ENCODE data around the gene LTBP2.

DNA sequence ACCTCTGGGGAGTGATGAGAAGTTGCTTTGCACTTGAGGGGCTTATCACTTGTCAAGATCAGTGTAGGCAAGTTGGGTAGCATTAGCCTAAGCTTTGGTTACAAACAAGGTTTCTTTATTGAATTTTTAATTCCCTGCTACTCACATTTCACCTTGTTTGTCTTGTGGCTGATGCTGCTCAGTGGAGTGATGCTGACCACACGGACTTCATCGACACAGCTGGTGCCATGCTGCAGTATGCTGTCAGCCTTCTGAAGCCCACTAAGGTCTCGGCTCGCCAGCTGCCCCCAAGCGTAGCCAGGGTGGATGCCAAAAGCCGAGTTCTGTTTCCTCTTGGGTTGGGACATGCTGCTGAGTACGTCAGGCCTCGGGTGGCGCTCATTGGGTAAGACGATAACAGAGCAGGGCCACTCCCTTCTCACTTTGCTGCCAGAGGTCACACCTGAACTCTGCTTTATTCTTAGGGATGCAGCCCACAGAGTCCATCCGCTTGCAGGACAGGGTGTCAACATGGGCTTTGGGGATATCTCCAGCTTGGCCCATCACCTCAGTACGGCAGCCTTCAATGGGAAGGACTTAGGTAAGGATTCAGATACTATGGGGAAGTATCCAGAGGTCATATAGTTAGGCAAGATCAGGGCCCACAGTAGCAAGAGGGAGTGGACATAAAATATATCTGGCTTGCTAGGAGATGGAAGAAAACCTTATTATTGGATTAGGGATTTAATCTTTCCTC is 11.1 kb downstream of the COQ6 start:
- RAMPAGE, long total RNA: no peak
- RRBS: no CpG with 5 or more reads among the region's 12 CpGs

GRCh38 chr14:73995768-73996600 is 23.1 kb downstream of the ENTPD5 start:
- RAMPAGE, long total RNA: no peak
- RRBS: 94% methylated on average over 2 of the region's 11 CpGs

DNA sequence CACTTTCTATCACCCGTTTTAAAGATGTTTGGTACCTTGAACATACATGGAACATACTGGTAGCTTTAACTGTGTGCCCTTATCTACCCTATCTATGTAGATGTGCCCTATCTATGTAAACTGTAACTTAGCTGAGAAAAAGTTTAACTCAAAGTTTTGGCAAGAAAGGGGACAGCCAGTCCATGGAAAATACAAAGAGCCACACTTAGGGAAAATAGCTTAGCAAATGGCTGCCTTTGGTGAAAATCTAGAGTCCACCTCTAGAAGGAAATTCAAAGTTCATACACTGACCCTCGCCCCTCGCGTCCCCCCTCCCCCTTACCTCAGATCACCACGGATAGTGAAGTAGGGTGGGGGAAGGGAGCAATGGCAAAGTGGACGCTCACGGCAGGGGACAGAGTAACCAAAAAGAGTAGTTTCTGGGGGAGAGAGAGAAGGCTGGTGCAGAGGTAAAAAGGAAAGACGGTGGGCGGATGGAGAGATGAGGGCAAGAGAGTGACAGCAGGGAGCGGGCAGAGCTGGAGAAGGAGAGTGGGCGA is 625 bp downstream of the ALDH6A1 start:
- RAMPAGE, long total RNA: no peak
- RRBS: no CpG with 5 or more reads among the region's 11 CpGs

DNA sequence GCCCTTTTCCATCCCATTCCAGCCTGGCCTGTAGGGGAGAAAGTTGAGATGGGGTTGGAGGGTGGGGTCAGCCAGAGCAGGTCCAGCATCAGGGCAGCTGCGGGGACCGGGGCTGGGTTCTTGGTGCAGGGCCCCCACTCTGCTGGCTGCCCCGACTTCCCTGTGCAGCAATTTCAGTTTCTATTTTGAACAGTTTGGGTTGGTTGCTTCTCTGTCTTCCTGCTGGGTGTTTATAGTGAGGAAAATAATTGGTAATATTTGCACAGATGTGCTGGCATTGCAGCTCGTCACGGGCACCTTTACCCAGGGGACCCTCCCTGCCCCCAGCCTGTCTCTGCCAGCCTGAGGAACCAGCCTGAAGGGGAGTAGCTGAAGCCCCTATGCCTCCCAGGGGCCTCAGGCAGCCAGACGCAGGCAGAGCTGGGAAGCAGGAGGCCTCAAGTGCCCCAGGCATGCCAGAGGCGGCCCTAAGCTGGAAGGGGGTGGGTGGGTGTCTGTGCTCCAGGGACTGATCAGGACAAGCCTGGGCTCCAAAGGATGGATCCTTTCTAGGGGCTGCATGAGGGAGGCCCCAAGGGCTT is 23.2 kb downstream of the SYNDIG1L start:
- RAMPAGE, long total RNA: no peak
- RRBS: no CpG with 5 or more reads among the region's 7 CpGs

GRCh38 chr14:74566737-74567145 is 45.3 kb downstream of the LTBP2 start:
- RAMPAGE, long total RNA: no peak
- RRBS: no CpG with 5 or more reads among the region's 5 CpGs

DNA sequence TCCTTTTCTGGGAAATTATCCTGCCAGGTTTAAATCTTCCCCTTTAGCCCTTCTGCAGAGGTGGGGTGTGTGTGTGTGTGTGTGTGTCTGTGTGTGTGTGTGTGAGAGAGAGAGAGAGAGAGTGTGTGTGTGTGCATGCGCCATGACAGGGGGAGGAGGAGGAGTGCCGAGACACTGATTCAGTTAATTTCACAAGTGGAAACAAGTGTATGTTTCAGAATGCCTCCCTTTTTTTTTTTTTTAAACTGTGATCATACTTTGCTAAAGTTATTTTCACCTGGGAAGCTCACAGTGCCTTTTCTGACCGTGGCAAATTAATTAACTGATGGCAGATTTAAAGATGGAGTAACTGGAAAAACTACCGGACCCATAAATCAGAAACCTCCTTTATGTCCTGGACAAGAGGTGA is 39.8 kb downstream of the LTBP2 start:
- RAMPAGE, long total RNA: no peak
- RRBS: no CpG with 5 or more reads among the region's 4 CpGs

GRCh38 chr14:74585657-74586237 is 26.3 kb downstream of the LTBP2 start:
- RAMPAGE, long total RNA: no peak
- RRBS: no CpG with 5 or more reads among the region's 26 CpGs

- RAMPAGE, long total RNA: no peak
- RRBS: 0% methylated on average over 1 of the region's 12 CpGs
Observed at GRCh38 chr14:74596532-74597193, 15.4 kb downstream of the LTBP2 start.

DNA sequence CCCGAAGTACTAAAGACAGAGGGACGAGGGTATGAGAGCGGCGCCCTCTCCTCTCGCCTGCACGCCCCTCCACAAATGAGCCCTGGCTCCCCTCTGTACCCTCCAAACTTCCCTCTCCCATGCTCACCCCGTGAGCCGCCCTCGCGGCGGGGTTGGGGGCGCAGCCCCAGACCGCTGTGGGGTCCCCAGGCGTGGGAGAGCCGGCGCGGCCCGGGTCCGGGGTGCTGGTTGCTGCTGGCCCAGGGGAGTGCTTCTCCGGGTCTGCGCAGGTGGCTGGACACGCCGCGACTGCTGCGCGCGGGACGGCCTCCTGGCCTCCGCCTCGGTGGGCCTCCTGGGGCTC is 742 bp downstream of the LTBP2 start:
- RAMPAGE, long total RNA: no peak
- RRBS: under 1% methylated on average over 8 of the region's 30 CpGs

GRCh38 chr14:74611667-74612744 is at the start of gene LTBP2:
Gene LTBP2 (minus strand): TSS chr14:74612237.
- RAMPAGE, long total RNA: no peak
- RRBS: 2% methylated on average over 43 of the region's 119 CpGs

GRCh38 chr14:74655476-74655687 is 43.3 kb upstream of the LTBP2 start:
- RAMPAGE, long total RNA: no peak
- RRBS: no CpG with 5 or more reads among the region's 2 CpGs

GRCh38 chr14:74838177-74838550 is 37.8 kb downstream of the PROX2 start:
- RAMPAGE, long total RNA: no peak
- RRBS: no CpG with 5 or more reads among the region's 2 CpGs

GRCh38 chr14:74852989-74853498 is 22.9 kb downstream of the PROX2 start:
- RAMPAGE, long total RNA: no peak
- RRBS: no CpG with 5 or more reads among the region's 1 CpG

DNA sequence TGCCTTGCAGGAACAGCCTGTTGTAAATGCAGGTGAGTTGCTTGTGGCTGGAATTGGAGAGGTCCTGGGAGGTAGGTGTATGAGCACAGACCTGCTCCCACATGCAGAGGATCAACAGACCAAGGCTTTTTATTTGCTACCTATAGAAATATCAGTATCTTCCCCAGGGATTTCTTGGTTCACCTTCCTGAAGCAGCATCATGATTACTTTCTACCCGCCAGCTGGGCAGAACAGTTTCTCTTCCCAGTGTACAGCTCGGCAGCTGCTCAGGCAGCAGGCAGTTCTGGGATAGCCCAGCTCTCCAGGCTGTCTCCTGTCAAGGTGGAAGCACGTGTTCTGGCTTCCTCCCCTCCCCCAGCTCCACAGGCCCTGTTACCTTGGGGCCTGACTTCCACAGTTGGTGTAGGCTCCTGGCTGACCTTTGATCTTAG is 16.8 kb downstream of the DLST start:
- RAMPAGE, long total RNA: no peak
- RRBS: no CpG with 5 or more reads among the region's 3 CpGs

DNA sequence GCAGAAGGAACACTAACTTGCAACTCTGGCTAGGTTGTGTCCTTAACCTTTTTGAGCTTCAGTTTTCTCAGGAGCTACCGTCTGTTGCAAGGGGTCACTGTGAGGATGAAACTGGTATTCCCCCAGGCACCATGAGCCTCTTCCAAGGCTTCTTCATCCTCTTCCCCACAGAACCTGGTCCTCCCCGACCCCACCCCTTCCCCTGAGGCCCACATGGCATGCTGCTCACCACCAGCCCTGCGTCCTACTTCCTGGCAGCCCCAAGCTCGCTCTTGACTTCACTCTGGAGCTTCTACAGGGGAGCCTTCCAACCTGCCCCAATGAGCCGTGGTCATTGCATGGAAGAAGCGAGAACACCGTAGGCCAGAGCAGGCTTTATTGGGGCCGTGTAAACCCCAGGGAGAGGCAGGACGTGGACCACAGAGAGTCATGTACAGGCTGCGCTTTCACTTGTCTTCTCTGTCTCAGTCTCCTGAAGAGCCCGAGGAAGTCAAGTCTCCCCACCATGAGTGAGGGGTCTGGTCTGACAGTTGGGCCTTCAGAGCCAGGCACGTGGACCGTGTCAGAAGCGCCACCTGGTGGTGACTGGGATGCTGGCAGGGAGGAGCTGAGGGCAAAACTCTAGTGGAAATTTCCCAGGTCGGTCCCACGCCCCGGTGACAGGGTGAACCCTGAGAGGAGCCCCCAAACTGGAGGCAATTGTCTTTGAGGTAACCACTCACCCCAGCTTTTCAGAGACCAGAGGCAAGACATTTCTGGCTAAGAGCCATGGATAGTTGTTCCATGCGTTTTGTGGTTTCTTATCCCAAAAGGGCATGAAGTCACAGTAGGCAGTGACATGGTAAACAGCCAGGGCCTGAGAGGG is 17.5 kb downstream of the RPS6KL1 start:
- RAMPAGE, long total RNA: no peak
- RRBS: no CpG with 5 or more reads among the region's 18 CpGs

GRCh38 chr14:74922294-74923000 is 613 bp downstream of the RPS6KL1 start:
- RAMPAGE, long total RNA: no peak
- RRBS: 21% methylated on average over 4 of the region's 21 CpGs

DNA sequence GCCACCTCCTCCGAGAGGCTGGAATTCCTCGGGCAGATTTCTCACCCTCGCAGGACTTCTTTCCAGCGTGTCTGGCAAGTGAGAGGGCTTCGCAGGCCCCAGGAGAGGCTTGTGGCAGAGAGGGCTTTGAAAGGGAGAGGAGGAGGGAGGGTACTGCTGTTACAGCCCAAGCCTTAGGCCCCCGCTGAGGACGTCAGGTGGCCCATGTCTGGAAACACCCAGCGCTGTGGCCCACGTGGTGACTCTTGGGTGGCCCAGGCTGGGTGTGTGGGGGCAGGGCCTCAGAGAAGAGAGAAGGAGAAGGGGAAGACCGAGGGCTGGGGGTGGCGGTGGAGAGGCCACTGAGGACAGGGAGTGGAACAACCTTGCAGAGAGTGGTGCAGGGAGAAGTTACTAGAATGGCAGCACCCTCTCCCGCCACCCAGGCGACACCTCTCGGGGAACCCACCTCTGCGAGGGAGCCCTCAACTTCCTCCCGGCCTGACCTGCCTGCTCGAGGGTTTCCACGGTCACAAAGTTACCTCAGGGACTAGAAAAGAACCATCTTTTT is 11.7 kb upstream of the RPS6KL1 start:
- RAMPAGE, long total RNA: no peak
- RRBS: no CpG with 5 or more reads among the region's 18 CpGs

DNA sequence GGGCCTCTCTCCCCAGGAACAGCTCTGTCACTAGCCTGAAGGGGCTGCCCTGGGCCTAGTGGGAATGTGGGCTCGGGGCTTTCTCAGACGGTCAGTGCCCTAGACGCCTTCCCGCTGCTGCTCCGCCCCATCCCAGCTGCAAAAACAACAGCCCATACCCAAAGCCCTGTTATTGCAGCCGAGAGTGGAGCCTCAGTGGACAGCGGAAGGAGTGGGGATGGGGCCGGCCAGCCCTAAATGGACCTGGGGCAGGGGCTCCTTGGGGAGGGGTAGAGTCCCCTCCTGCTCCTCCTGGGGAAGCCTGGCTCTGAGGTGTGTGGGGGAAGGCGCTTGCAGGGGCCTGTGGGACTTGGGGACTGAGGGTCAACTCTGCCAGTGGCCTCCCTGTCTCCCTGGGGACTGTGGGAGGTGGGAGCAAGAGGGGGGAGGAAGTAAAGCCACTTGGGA is 18.1 kb upstream of the EIF2B2 start:
- RAMPAGE, long total RNA: no peak
- RRBS: no CpG with 5 or more reads among the region's 9 CpGs

DNA sequence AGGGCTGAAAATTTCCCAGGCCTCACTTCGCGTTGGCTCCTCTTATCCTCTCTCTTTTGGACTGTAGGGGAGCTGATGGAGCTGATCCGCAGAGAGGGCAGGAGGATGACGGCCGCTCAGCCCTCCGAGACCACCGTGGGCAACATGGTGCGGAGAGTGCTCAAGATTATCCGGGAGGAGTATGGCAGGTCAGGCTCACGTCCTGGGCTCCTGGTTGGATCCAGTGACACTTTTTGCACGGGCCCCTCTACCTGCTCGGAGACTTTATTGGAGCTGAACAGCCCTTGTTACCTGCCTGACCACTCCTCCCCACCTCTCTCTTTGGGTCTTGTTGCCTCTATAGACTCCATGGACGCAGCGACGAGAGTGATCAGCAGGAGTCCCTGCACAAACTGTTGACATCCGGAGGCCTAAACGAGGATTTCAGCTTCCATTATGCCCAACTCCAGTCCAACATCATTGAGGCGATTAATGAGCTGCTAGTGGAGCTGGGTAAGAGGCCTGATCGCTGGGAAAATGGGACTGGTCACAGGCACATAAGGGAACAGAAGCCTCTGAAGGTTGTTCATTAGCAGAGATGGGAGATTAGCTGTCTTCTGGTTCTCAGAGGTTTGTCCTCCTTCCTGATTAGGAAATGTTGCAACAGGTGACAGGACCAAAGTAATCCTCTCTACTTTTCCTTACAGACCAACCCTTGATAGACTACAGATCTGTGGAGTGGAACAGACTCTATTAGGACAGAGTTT is 660 bp downstream of the EIF2B2 start:
- RAMPAGE, long total RNA: no peak
- RRBS: no CpG with 5 or more reads among the region's 19 CpGs

DNA sequence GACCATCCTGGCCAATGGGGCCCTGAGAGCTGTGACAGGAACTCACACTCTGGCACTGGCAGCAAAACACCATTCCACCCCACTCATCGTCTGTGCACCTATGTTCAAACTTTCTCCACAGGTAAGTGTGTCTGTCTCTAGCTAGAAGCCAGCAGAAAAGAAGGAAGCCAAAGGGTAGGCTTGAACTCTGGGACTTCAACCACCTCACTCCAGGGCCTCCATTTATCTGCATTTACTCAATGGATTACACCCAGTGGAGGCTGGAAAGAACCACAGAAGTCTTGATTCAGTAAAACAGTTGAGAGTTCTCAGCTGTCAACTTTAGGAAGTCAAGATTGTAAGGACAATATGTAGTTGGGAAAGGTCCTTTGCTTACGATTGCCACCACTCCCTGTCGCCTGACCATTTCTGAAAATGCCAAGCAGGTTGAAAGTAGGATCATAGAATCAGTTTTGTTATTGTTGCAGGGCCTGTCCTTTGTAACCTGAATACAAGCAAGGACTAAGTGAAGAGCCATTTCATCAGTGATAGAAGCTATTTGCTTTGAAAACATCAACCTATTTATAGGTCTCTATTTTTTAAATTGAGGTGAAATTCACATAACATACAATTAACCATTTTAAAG is 4.0 kb downstream of the EIF2B2 start:
- RAMPAGE, long total RNA: no peak
- RRBS: no CpG with 5 or more reads among the region's 3 CpGs